ENCODE measurements around the gene AGAP1.

GRCh38 chr2:234444580-234445488 is 52.0 kb downstream of the ARL4C start:
- PRO-cap, 3 experiments: peak in 2 of 3 experiments; most common plus-strand start chr2:234445215 (in 2)

DNA sequence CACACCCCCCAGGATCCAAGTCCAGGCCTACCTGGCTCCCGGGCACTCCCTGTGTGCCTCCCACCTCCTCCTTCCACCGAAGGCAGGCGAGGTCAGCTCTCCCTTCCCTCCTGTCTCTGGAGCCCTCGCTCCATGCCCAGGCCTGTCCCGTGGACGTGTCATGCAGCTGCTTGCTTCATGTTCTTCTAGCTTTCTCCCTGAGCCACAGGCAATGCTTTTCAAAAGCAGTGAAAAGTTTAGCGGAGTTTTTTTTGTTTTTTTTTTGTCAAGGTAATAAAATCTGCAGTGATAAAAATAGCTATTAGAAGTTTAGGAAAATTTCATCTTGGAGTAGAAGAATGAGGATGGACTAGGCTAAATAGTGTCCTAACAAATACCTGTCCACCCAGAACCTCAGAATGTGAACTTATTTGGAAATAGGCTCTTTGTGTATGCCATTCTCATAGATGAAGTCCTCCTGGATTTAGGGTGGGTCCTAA is 50.0 kb downstream of the ARL4C start:
- PRO-cap, 3 experiments: no peak in any of the 3 experiments

DNA sequence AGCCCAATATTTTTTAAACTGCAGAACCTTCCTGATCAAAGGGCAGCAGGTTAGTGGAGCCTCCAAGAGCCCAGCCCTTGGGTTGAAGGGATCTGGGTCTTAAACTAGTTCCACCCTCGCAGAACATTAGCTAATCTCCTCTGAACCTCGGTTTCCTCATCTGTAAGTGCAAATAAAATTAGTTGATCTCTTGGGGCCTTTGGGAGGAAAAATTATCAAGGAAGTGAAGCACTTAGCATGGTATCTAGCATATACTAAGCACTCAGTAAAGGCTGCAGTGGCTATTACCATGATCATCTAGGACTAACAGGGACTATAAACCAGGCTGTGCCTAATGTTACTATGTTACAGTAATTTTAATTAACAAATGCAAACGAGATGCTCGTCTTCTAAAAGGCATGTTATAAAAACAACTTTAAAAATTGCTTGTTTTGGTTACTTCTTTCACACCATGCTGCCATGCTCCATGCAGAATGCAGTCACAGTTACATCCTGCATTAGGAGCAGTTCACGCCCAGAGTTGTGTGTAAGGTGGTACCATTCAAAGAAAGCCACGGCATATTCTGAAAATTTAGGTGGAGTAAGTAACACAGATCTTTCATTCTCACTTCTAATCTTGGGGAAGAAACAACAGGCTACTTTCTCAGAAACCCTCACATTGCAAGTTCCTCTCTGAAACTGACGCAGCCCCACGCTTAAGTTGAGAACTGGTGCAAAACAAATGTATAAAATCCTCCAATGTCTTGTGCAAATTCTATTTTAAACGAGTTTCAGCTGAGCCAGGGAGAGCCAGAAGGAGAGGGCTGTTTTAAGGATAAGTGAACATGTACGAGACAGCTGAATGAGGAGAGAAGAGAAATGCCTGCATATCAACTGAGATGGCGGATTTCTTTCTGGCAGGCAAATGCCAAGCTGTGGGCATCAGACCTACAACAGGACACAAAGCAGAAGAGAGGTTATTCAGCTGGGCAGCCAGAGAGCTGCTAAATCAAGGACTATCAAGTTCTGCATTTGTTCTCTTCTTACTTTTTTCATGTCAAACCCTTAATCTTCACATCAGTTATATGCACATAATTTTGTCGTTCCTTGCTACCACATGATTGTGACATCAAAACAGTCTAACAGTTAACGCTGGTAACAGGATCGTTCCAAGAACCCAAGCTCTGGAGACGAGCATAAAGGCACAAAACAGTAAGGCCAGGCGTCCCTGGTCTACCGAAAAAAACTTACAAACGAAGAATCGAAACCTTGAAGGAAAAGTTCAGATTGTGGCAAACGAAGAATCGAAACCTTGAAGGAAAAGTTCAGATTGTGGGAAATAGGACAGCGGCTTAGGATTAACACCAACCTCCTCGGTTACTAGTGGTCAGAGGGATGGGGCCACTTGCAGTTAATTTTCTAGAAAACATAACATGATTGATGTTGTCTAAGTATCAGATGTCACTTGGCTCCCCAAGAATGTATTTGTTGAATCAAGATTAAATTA is 6.5 kb downstream of the ARL4C start:
- PRO-cap, 3 experiments: no peak in any of the 3 experiments

- PRO-cap, 3 experiments: no peak in any of the 3 experiments
These were observed 182.9 kb upstream of the SH3BP4 start for GRCh38 chr2:234768702-234769488.

- PRO-cap, 3 experiments: no peak in any of the 3 experiments
These were observed 70.1 kb upstream of the SH3BP4 start for GRCh38 chr2:234881637-234882250.

DNA sequence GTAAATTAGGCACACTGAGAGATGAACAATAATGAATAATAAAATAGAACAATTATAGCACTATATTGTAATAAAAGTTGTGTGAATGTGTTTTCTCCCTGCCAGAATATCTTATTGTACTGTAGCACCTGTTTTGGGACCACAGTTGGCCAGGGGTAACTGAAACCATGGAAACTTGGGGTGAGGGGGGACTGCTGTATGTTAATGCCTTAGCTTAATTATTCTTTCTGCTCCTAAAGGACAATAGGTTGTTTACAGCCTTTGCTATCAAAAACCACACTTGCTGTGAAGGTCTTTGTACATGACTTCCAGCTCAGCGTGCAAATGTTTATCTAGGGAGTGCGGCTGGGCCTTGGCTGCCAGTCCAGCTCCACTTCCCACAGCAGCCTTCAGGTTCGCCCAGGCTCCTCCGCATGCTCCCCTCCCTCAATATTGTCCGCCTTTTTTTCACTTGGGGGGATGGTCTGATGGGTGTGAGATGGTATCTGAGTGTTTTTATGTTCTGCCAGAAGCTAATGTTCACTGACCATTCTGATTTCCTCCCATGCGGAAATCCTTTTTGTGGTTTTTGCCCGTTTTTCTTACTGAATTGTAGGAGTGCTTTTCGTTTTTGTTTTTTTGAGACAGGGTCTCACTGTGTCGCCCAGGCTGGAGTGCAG is 28.6 kb downstream of the SH3BP4 start:
- PRO-cap, 3 experiments: peak in 3 of 3 experiments; most common plus-strand start position 362 of the sequence (in 2); most common minus-strand start position 325 of the sequence (in 1)

DNA sequence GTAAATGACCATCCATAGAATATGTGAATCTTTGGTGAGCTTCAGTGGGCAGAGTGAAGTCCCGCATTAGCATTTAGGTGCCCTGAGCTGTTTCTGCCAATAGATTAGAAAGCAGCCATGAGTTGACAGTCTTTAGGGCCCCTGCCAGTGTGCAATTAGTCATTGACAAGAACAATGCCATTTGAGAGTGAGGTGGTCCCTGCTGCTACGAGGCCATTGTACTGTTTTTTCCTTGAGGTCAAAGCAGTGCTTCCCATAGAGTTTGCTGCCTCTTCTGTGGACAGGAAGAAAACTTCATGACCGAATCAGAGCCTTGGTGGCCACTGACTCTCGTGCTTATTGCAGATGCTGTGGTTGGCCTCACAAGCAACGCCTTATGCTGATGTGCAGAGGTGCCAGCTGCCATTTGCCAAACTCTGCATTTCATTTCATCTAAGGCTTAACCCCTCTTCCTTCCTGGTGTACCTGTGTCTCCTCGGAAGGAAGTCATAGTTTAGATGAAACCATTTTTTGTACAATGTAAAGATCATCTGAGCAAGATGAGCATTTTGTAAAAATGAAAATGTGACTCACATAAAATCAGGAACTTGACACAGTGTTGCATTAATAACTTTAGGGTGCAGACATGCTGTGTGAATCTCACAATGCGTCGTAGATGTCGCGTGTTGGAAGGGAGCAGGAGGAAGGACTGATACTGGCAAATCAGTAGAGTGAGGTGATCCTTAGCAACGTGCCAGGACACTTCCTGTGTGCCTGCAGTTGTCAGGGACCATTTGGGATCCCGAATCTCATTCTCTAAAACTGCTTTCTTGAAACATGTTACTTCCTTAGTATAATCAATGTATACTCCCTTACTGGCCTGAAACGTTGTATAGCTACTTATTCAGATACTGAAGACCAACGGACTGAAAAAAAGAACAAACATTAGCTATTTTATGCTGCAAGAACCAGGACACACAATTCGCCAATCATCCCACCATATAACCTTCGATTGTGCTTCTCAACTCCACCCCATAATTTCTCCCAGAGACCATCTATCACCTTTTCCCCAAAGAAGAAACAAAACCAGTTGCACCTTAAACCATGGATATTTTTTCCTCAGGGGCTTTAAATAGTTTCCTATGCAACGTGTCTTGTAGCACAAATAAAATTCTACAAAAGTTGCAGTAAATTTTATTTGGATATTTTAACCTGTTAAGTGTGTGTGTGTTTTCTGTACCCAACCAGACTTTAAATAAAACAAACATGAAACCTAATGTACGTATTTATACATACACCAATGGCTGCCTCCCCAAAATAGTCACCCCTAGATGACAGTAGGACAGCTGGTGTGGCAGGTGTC is 103.1 kb downstream of the SH3BP4 start:
- PRO-cap, 3 experiments: no peak in any of the 3 experiments

GRCh38 chr2:235418823-235419225 is 75.0 kb upstream of the AGAP1 start:
- PRO-cap, 3 experiments: no peak in any of the 3 experiments

DNA sequence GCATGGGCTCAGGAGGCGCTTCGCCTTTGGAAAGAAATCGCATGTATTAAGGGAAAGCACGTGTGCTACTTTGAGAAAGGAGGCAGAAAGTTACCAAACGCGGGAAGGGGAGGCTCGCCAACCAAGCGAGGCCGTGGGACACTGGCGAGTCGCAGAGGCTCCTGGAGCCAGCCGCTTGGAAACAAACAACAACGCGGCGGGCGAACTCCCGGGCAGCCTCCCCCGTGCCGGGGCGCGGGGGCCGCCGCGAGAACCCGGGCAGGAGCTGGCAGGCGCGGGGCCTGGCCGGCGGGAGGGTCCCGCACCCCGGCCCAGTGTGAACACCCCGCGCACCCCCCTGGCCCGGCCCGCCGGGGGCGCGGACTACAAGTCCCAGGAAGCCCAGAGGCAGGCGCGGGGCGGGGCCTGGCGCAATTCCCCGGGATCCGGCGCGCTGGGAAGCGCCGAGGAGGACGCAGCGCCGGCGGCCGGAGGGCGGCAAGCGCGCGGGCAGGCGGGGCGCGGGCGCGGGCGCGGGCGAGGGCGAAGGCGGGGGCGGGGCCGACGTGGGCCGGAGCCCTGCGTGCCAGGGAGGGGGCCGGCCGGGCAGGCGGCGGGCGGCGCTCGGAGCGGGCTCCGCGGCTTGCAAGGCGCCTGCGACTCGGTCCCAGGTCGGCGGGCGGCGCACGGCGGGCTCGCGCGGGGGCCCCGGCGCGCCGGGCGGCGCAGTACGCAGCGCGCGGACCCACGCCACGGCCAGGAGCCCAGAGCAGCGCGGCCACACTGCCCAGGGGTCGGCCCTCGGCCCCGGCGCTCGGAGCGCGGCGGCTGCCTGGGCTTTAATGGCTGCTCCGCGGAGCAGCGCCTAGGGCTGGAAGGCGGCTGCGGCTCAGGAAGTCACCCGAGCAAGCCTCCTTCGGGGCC is at the start of gene AGAP1:
TSS of gene AGAP1 (plus strand) at position 553 of the 903 bp plus-strand sequence.
- PRO-cap, 3 experiments: peak in 3 of 3 experiments; most common plus-strand start position 588 of the sequence (in 1); most common minus-strand start position 365 of the sequence (in 3)

DNA sequence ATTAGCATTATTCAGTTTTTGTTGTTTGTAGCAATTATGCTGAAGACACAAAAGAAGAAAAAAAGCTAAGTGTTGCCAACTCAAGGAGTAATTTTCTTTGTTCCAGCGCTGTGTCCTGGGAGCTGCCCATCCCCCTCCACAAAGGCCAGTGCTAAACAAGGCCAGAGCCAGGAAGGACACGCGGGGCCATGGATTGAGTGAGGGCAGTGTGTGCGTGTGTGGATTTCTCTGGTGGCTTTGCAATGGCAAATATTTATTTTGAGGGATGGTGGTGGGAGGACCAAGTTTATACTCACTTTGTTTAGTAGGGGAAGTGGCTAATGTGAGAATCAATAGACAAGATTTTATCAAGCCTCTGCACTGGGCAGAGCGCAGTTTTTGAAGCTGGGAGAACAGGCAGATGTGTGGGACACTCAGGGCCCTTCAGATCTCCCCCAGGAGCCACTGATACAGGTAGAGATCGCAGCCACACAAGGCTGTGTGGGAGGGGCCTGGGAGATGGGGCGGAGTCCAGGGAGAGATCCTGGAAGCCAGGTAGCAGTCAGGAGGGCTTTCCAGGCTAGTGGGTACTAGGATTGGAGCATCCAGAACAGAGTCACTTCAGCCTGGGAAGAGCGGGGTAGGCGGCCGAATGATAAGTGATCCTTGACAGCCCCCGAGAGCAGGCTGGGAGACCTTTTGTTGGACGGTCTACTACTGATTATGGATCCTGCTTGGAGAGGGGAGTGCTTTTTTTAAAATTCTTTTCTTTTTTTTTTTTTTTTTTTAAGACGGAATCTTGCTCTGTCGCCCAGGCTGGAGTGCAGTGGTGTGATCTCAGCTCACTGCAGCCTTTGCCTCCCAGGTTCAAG is 11.6 kb downstream of the AGAP1 start:
- PRO-cap, 3 experiments: peak in 1 of 3 experiments; most common plus-strand start position 372 of the sequence (in 1)

DNA sequence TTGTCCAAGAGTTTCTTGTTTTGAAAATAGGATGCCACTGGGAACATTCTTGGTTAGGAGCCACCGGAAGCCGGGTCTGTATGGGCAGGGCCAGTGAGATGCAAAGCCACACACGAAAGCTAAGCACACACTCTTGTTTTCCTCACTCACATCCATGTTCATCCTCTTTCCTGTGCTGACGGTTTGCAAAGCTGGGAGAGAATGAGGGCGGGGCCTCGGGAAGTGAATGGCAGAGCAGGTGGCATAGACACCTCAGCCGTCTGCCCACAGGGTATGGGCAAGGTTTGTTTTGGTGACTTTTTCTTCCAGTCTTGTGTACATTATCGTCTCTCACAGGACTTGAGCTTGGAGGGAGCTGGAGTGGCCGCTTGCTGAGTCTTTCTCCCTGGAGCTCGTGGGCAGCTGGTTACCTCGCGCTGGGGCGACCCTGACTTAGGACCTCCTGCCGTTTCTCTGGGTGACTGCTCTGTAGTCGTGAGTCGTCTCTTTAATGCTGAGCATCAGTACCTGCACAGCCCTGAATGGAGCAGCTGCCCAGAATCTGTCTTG is 12.8 kb downstream of the AGAP1 start:
- PRO-cap, 3 experiments: no peak in any of the 3 experiments

DNA sequence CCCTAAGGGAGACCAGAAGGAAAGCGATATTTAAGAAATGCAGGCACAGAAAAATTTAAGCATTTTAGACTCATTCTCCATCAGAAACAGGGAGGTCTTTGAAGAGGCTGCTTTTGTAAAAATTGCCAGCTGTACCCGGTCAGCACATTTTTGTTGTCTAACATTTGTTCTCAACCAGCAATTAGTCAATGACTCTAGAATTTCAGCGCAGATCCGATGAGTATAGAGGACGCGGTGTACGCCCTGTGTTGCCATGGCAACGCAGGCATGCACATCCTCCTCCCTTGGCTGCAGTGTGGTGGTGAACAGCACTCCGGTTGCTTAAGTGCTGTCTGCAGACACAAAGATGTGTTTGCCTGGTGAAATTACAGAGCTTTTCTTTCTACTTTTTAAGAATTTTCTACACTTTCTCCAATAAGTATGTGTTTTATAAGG is 111.8 kb downstream of the AGAP1 start:
- PRO-cap, 3 experiments: no peak in any of the 3 experiments

GRCh38 chr2:235637897-235638449 is 144.1 kb downstream of the AGAP1 start:
- PRO-cap, 3 experiments: no peak in any of the 3 experiments

- PRO-cap, 3 experiments: no peak in any of the 3 experiments
These were observed 215.3 kb downstream of the AGAP1 start for GRCh38 chr2:235708866-235709797.

GRCh38 chr2:235715352-235716147 is 221.7 kb downstream of the AGAP1 start:
- PRO-cap, 3 experiments: no peak in any of the 3 experiments

- PRO-cap, 3 experiments: no peak in any of the 3 experiments
These were observed 253.8 kb downstream of the AGAP1 start for GRCh38 chr2:235747349-235748251.

DNA sequence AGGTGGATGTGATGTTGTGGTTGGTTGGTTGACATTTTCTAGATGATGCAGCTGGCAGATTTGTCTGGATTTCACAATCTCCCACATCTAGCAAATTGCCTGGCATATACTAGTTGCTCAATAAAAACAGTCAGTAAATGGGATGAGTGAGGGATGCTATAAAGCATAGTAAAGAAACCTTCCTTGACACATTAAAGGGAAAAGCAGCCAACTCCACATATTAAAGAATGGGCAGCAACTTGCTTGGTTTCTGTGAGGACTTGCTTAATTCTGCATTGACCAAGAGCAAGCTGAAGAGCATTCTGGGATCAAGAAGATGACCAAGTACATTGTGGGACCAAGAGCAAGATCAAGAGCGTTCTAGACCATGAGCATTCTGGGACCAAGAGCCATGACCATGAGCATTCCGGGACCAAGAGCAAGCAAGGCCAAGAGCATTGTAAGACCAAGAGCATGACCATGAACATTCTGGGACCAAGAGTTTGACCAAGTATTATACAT is 293.7 kb downstream of the AGAP1 start:
- PRO-cap, 3 experiments: no peak in any of the 3 experiments

- PRO-cap, 3 experiments: no peak in any of the 3 experiments
These were observed 304.7 kb downstream of the GBX2 start for GRCh38 chr2:235863507-235863898.

- PRO-cap, 3 experiments: no peak in any of the 3 experiments
These were observed 259.5 kb downstream of the GBX2 start for GRCh38 chr2:235908530-235909198.

- PRO-cap, 3 experiments: no peak in any of the 3 experiments
These were observed 26.7 kb downstream of the ASB18 start for GRCh38 chr2:236237427-236237887.

All from Metastatic Breast Carcinoma in the Ovary (tissue), 3 donors.